Epithelial cell of proximal tubule (primary cell): ENCODE measurements around a stretch of chr17.

- RAMPAGE, long total RNA: no peak
- RRBS: no CpG with 5 or more reads among the region's 11 CpGs
These were observed 6.0 kb upstream of the MAP2K3 start for GRCh38 chr17:21278287-21279137.

DNA sequence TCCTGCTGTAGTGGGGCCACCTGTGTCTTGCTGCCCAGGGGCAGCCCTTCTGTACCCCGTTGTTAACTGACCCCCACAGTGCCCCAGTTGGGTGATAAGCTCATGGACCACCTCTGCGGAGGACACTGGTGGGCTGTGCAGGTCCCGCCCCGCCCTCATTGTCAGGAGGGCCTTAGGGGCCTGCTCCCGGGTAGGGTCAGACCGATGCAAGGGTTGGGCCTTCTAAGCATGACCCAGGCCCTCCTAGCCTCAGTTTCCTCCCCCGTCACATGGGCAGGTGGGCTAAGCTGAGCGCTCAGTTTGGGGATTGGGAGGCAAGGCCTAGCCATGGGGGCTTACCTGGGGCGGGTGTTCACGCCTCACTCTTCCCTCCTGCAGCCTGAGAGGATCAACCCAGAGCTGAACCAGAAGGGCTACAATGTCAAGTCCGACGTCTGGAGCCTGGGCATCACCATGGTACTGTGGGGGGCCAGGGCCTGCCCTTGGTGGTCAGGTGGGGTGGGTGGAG, 20.2 kb downstream of the MAP2K3 start:
- RAMPAGE, long total RNA: no peak
- RRBS: no CpG with 5 or more reads among the region's 12 CpGs

- RAMPAGE, long total RNA: no peak
- RRBS: no CpG with 5 or more reads among the region's 39 CpGs
These were observed 135.4 kb downstream of the KCNJ12 start for GRCh38 chr17:21511551-21511996.

DNA sequence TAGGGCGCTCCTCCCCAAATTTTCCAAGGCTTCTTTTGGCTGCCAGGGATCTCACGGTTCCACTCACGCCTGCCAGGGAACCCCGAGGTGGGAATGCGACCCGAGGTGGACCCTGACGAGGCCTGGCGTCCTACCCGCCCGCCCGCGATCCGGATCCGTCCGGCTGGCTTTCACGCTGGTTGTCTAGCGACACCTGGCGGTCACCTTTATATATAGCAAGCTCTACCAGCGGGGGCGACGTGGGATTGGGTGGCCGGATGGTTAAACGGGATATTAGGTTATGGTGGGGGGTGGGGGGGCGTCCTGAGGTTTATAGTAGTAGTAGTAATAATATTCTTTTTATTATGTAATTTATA, 136.8 kb downstream of the KCNJ12 start:
- RAMPAGE, long total RNA: no peak
- RRBS: under 1% methylated on average over 7 of the region's 24 CpGs

DNA sequence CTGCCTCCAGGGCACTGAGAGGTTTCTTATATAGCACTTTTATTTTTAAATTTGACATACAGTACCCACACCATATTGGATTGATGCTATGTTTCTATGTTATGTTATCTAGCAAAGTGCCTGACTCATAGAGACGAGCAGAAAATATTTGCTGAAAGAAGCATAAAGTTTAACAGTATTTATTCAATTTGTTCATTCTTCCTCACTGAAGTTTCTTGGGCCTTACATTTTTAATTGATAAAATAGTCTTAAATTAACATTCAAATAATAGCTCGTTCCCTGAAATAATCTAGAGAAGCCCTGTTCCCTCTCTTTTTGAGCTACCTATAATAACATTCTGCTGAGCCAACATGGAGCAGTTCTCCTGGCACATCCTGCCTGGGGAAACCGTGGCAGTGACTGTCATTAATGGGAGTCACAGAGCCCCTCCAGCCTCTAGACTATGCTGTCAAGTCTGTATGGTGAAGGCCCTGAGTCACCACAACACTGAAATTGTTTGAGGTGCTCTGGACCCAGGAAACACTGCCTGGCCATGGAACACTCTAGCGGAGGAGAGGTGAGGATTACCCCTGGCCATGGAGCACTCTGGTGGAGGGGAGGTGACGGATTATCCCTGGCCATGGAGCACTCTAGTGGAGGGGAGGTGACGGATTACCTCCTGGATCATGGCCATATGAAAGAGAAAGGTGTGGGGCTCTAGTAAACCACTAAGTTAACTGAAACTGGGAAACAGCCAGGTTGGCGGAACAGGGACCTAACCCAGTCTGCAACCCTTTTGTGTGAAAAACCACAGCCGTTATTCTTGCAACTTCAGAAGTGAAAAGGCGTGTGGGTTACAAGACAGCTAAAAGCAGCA, 156.5 kb downstream of the KCNJ12 start:
- RAMPAGE, long total RNA: no peak
- RRBS: no CpG with 5 or more reads among the region's 9 CpGs

- RAMPAGE, long total RNA: no peak
- RRBS: no CpG with 5 or more reads among the region's 23 CpGs
These were observed 831.9 kb downstream of the KCNJ18 start for GRCh38 chr17:22523975-22524819.

- RAMPAGE, long total RNA: no peak
- RRBS: no CpG with 5 or more reads among the region's 3 CpGs
These were observed 37.8 kb upstream of the WSB1 start for GRCh38 chr17:27256170-27256469.

GRCh38 chr17:27299107-27299406, 5.1 kb downstream of the WSB1 start:
- RAMPAGE, long total RNA: no peak
- RRBS: no CpG with 5 or more reads among the region's 1 CpG

DNA sequence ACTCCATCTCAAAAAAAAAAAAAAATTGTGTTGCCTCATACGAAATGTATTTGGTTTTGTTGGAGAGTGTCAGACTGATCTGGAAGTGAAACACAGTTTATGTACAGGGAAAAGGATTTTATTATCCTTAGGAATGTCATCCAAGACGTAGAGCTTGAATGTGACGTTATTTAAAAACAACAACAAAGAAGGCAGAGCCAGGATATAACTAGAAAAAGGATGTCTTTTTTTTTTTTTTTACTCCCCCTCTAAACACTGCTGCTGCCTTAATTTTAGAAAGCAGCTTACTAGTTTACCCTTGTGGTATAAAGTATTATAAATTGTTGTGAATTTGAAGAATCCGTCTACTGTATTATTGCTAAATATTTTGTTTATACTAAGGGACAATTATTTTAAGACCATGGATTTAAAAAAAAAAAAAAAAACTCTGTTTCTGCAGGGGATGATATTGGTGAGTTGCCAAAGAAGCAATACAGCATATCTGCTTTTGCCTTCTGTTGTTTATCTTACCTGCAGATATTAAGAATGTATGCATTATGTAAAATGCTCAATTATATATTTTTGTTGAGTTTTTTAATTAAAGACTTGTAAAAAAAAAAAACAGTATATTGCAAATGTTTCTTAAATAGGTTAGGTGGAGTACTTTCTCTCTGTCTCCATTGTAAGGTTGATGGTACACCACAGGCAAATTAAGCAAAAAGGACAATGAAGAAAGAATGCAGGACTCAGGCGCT, 19.3 kb downstream of the WSB1 start:
- RAMPAGE, long total RNA: no peak
- RRBS: no CpG with 5 or more reads among the region's 5 CpGs

GRCh38 chr17:27332511-27333714, 39.0 kb downstream of the WSB1 start:
- RAMPAGE, long total RNA: no peak
- RRBS: 1% methylated on average over 13 of the region's 57 CpGs

DNA sequence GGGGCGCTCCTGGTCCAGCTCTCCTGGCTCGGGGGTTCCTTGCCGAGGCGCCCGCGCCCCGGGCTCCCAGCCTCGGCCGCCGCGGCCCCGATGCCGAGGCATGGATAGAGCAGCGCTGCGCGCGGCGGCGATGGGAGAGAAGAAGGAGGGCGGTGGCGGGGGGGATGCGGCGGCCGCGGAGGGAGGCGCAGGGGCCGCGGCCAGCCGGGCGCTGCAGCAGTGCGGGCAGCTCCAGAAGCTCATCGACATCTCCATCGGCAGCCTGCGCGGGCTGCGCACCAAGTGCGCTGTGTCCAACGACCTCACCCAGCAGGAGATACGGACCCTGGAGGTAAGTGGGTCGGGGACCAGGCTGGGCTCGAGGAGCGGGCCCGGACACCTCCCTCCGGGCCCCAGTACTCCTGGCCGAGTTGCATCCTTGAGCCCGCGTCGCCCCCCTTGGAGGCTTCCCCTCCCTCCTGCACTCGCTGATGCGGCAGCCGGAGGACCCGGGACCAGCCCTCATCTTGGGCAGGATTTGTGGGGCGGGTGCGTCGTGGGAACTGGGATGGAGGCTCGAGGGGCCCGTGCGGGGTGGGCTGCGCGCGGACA, 391 bp downstream of the KSR1 start:
- RAMPAGE, long total RNA: no peak
- RRBS: under 1% methylated on average over 3 of the region's 61 CpGs

DNA sequence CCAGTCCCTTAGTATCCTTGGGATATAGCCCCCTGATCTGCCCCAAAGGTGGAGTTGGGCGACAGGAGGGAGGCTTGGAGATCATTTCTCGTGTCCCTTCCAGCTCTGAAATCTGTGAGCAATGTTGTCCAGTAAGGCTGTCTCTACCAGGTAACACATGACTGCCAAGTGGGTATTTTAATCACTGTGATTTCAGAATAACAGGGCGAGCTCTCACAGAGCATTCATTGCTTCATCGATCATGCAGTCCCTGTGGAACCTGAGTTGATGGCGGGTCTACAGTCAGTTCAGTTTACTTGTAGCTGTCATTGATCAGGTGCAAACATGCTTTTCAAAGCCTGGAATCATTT, 39.2 kb downstream of the KSR1 start:
- RAMPAGE, long total RNA: no peak
- RRBS: no CpG with 5 or more reads among the region's 5 CpGs

DNA sequence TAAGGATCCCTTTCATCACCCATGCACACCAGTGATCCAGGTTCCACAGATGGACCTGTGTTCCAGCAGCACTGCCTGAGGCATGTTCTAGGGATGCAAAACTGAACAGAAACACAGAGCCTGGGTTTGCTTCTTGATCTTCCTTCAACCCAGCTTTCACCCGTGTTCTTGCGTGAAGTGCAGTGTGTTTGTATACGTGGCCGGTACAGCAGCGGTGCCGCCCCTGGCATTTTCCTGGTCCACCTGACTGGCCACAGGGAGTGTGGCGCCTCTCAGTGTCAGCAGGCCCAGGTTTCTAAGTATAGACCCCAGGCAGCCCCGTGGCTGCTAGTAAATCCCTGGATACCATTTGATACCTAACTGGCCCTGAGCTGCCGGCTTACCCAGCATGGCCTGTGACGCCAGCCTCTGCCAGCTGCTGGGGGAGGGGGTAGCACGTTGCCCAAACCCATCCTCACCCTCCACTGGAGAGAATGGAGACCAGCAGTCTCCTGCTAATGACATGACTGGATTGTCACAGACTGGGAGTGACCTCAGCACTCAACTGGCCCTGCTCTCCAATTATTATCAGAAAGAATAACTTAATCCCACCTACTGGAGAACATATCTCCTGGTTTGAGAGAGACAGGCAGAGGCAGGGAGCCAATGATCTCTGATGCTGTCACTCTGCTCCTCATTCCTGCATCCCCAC, 59.2 kb upstream of the LGALS9 start:
- RAMPAGE, long total RNA: no peak
- RRBS: no CpG with 5 or more reads among the region's 11 CpGs

- RAMPAGE, long total RNA: no peak
- RRBS: no CpG with 5 or more reads among the region's 8 CpGs
These were observed 56.9 kb upstream of the LGALS9 start for GRCh38 chr17:27573777-27574739.

- RAMPAGE, long total RNA: no peak
- RRBS: no CpG with 5 or more reads among the region's 14 CpGs
These were observed 16.0 kb downstream of the LGALS9 start for GRCh38 chr17:27646841-27647484.

- RAMPAGE, long total RNA: no peak
- RRBS: no CpG with 5 or more reads among the region's 5 CpGs
These were observed 2.5 kb downstream of the NOS2 start for GRCh38 chr17:27797834-27798309.

DNA sequence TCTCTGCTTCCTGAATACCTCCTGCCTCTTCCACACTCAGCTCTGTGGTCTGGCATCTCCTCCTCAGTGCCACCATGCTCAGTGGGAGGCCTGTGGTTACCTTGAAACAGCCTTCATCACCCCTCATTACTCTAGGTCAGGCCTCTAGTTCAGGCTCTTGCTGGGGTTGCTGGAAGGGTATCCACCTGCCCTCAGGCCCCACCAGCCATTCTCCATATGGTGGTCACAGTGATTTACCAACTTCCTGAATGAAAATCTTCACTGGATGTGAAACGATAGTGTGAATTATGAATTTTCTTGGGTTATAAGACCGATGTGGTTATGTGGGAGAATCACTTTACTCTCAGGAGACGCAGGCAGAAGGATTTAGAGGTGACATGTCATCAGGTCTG, 5.0 kb downstream of the LYRM9 start:
- RAMPAGE, long total RNA: no peak
- RRBS: no CpG with 5 or more reads among the region's 3 CpGs

DNA sequence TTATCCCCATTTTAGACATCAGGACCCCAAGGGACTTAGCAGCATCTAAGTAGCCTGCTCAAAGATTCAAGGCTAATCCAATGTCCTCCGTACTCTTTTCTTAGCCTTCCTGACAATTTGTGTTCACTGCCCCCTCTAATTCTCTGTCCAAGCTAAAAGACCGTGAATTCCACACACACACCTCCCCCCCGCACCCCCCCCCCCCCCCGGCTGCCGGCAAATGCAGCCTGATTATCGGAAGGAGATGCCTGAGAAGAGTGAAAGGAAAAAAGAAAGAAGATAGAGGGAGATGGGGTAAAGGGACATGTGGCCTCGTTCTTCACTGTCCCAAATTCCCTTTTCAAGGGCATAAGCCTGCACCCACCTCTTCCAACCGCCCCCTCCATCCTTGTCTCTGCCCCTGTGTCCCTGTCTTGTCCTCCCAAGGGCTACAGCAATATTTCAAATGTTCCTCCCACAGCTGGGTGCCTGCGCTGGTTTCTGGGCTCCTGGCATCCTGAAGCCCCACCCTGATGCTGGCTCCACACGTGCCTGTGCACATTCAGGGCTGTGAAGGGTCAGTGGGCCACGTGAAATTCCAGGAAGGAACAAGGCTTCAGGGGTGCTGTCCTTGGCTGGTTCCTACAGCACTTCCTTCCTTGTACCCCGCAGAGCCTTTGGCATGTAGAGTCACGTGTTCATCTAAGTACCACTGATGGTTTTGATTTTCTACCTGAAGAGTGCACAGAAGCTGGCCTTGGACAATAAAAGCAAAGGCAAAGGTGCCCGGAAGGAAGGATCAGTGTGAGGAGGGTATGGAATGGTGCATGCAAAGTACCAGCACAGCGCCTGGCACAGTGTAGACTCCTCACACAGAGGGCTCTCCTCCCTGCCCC, 57.8 kb upstream of the NLK start:
- RAMPAGE, long total RNA: no peak
- RRBS: no CpG with 5 or more reads among the region's 15 CpGs

DNA sequence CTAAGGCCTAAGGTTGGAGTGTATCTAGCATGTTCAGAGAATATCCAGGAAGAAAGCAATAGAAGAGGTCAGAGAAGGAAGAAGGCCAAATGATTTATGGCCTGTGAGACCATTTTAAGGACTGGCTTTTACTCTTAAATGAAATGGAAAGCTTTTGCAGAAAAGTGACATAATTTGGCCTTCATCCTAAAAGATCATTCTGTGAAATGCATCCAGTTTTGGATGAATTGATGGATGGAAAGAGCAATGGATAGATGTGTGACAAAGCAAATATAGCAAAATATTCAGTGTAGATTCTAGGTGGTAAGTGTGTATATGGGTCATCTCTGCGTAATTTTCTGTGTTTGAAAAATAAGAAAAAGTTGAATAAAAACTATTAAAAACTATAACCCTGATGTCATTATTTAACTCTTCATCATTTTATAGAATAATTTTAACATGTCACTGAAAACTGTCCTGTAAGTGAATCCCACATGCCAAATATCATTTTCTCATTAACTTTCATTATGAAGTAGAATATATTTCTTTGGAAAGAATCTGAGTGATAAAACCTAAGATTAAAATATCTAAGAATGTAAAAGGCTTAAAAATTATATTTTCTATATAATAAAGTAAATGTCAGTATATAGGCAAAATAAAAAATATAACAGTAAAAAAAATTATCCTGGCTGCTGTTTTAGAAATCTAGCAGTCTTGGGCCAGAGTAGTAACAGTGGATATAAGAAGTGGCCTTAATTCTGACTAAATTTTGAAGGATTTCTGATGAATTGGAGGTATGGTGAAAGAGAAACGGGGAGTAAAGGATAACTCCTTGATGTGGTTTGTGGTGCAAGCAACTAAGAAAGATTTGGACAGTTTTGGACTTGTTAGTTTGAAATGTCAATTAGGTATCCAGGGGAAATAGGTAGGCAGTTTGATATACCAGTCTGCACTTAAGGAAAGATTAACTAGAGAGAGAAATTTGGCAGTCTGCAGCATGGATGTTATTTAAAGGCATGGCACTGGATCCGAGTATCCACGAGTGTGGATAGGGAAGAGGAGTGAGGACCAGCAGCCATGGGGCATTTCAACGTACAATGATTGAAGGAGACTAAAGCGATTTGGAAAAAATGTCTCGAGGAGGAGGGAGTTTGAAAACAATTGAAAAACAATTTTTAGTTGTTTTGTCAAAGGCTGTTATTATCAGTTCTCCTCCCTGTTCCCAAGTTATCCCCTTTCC, 117.1 kb downstream of the NLK start:
- RAMPAGE, long total RNA: no peak
- RRBS: no CpG with 5 or more reads among the region's 7 CpGs

DNA sequence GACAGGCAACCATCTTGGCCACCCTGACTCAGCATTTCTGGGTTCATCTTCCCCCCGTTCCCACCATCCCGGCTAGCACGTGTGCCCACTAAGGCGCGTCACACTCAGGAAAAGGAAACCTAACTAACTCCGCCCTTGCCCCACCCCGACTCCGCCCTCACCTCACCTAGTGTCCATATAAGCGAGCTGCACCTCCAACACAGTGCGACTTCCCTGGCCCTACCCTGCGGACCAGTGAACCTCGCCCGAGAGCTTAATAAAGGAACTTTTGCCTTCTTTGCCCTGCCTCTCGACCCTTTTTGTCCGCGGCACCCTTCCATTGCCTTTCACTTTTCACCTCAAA, 52.8 kb upstream of the TMEM97 start:
- RAMPAGE, long total RNA: no peak
- RRBS: no CpG with 5 or more reads among the region's 16 CpGs